Frontal cortex (tissue), 2 donors: Measurements from ENCODE around the genes MFSD1, TRIM59, PPM1L and NMD3.

DNA sequence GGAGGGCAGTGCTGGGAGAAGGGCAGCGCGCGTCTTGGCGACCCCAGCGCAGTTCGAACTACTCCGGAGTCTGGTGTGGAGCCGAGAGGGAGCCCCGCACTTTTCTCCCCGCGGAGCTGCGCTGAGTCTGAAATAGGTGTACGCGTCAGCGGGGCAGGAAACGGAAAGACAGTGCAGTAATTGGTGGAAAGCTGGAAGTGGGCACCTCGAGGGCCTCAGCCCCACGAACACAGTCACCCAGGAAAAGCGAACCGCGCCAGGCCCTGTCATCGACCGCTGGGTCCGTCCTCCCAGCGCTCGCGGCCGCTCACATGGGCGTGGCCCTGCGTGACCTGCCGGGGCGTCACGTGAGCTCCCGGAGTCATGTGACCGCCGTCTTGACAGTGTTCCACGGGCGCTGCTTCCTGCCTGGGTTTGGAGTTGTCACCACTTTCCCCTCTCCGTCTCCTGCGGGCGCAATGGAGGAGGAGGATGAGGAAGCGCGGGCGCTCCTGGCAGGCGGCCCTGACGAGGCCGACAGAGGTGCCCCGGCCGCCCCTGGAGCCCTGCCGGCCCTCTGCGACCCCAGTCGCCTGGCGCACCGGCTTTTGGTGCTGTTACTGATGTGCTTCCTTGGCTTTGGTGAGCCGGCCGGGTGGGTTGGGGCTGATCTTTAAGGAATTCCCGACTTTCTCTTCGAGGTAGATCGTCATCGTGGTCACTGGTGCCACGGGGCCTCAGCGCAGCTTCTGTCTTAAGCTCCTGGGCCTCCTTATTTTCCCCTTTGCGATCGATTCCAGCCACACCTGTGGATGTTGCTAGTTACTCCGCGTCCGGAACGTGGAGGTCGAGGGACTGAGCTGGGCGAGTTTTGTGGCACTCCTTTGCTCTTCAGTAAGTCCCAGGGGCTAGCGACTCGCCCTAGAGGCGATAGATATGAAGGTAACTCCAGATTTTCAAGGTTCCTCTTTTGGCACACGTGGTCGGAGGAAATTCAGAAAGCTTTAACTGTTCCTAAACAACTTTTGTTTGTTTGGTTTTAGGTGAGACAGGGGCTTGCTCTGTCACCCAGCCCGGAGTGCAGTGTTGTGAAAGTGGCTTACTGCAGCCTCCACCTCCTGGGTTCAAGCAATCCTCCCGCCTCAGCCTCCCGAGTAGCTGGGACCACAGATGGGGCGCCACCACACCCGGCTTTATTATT is at the start of gene MFSD1:
TSS of gene MFSD1 (plus strand) at position 360 of the 1,180 bp plus-strand sequence.
- RAMPAGE, long total RNA, result no peak

DNA sequence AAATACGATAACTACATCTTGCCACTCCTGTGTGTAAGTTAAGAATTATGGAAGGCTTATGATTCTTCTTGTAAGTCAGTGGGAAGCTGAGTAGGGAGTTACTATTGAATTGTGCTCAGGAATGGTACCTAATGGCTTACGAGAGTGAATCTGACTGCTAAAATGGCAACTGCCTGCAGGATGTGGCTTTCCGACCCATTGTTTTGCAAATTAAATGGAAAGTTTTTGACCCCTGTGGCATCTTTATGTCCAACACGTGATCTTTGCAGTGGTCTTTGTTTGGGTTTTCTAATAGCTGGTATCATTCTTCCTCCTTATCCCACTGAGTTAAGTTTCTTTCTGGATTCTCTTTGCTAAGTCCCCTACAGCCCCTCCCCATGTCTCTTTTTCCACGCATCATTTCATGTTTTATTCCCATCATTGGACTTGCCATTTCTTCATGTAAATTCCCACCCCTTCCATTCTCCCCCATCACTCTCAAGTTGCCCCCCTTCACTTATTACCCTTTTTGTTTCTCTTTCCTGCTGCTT is 287.2 kb downstream of the IQCJ-SCHIP1 start:
- RAMPAGE, long total RNA, result no peak

DNA sequence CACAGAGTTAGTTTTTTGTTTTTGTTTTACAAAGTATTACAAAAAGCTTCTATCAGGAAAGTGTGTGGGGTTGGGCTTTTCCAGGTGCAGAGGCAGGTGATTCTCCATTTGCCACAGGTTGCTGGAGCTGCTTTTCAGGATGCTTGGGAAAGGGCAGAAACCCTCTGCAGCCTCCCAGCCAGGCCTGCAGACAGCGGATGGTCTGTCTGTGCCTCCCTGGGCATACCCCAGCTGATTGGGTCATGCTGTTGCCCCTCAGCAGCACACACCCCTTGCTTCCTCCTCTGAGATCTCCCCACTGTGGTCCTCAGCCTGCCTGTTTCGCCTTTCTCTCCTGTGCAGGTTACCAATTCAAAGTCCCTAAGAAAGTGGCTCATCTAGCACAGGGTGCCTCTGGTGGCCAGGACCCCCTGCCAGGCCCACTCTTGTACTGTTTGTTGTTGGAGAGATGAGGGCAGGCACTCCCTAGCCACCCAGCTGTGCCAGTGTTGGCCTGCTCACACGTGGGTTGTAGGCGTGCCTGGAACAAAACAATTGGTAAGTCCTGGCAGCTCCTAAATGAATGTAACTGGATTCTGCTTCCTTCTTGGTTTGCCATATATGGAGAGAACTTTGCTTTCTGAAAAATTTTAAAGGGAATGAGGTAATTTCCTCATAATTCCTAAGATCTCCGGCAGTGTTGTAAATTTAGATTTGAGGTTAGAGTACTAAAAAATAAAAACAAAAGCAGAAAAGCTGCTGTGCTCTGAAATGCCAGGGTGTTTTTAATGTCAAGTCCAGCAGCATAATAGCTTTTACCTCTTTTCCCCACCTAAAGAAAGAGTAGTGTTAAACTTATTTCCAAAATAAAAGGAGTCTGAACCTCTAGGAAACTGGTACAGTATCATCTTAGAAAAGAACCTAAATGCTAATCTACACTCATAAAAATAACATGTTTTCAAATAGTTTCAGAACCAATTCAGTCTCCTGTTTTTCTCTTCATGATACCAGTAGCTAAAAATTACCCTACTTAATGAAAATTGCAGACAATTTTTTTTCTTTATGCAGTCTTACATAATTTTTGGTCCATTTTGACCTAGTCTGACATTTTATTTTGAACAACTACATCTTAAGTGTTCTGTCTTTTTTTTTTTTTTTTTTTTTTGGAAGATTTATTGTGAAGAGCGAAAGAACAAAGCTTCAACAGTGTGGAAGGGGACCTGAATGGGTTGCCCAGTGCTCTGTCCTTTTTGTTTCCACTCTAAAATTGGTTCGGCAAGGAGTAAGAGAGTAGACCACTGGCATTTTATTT is 449.6 kb upstream of the C3orf80 start:
- RAMPAGE, long total RNA, result no peak

DNA sequence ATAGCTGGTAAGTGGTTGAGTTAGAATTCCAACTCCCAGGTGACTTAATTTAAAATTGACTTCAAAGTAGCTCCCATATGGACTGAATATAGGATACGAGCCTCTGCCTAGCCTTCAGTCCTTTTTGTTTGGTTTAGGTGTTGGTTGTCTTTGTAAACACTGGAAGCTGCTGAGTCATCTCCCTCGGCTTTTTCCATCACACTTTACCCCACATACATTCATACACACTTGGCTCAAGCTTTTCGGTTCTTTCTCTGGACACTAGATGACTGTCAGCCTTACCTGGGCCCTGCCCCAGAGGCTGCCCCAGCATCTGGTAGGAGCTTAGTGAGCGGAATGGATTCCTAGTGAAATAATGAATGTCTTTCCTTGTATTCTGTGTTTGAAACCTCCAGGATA is 438.1 kb upstream of the C3orf80 start:
- RAMPAGE, long total RNA, result no peak

GRCh38 chr3:159788187-159788681 is 437.0 kb upstream of the C3orf80 start:
- RAMPAGE, long total RNA, result no peak

DNA sequence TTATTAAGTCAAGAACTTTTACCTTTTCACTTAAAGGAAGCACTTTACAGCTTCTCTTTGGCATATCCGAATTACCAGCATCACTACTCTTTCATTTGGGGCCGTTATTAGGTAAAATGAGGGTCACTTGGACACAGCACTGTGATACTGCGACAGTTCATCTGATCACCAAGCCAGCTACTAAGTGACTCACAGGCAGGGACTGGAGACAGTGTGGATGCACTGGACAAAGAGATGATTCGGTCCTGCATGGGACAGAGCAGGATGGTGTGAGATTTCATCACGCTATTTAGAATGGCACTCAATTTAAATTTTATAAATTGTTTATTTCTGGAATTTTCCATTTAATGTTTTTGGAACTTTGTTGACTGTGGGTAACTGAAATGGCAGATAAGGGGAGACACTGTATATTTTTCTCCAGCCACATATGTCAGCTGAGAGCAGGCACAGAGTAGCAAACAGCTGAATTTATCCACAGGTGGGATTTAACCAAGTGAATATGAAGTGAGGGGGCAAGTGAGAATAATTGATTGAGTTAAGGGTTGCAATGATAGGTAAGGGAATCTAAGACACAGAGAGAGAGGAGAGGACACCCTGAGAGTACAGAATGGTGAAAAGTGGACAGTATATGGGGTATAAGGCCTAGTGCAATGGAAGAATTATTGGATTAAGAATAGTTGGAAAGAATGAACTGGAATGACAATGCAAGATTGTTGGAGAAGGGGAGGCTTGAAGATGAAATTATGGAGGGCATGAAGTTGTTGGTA is 403.3 kb upstream of the C3orf80 start:
- RAMPAGE, long total RNA, result no peak

DNA sequence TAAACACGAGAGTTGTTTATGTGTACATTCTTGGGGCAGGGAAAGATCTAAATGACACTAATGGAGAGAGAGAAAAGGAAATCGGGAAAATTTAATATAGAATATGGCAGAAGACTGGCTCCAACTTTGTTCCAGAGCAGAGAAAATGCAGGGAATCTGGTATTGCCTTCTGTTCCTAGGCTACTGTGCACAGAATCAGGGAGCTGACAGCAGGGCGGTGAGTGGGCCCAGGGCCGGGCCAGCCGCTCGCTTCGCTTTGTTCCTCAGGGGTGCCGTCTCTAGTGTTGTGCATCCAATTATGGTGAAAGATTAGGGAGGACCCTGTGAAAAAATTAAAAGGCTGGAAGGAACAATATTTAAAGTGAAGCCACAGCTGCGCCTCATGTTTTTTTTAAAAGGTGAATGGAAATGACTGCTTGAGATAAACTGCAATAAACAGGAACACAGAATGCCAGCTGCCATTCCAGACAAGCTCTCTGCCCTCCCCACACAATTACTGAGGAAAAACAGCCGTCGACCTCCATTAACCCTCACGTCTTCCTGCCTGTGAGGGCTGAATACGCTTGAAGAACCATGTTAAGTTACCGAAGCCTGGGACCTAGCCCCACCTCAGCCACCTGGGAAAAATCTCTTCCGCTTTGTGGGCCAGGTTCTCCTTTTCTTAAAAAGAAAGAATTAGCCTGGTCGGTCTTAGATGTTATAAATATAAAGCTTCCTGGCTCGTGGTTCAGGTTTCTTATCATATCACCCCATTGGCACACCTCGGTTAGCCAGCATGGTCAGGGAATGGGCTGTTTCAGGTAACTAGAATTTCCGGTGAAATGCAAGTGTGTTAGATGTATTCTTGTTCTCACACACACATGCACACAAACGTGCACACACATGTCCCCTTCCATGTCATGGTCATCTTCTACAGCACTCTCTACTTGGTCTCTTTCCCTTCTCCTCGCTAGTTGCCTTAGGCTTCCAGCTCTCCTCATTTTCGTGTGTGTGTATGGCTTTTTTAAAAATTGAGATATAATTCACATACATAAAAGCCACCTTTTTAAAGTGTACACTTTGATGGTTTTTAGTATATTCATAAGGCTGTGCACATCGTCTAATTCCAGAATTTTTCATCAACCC is 368.4 kb upstream of the C3orf80 start:
- RAMPAGE, long total RNA, result no peak

GRCh38 chr3:160402511-160403413 is 3.3 kb downstream of the SMC4 start:
- RAMPAGE, long total RNA, result no peak

DNA sequence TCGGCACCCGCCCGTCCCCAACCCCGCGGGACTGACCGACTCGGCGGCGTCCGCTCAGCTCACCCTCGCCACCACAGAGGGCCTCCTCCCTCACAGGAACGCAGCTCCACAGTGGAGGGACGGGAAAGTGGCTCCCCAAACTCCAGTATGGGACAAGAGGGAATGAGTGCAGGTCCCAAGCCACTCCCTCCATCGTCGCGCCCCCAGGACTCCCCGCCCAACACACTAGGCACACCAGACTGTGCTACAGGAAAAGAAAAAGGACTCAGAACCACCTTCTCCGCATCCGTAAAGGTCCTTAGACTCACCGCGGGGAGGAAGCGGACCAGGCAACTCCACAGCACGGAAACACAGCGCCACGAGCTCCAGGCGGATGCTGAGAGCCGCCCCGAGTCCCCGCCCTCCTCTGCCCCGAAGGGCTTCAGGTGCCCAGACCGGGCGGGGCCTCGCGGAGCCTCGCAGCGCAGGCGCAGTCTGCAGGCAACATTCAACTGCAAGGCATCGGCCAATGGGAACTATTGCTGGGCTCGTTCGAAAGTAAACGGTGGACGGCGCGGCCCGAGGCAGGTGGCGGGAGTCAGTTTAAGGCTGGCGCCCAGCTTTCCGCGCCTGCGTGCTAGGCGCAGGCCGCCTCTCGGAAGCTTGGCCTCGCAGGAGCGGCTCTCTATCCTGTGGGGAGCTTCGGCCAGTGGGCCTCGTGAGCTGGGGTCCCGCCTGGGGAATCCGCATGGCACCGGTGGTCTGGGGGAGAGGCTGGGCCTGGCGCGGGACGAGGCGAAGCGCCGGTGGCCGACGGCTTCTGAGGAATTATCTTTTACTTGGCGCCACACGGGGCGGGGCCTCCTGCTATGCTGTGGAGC is at the start of gene TRIM59:
TSS of gene TRIM59 (minus strand) at position 378 of the 860 bp plus-strand sequence.
- RAMPAGE, long total RNA, result no peak

- RAMPAGE, long total RNA, result no peak
These were observed 10.3 kb upstream of the TRIM59 start for GRCh38 chr3:160459870-160460275.

DNA sequence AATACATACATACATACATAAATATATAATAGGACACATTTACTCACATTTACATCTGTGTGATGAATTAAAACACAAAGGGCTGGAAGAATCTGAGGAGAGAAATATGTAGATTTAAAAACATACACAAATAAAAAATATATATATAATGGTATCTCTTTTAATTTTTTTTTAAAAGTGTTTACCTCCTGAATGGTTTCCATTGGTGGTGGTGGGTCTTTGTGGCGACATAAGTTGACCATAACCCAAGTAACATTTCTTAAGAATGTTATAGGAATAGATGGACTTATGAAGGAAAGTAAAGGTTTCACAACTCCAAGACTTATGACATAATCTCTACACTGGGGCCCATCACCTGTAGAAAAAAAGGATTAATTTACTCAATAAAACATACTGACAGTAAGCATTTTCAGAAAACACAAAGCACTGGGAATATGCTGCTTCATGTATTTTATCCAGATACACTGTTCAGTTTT is 39.6 kb downstream of the KPNA4 start:
- RAMPAGE, long total RNA, result no peak

GRCh38 chr3:160565625-160566558 is 521 bp upstream of the KPNA4 start:
- RAMPAGE, long total RNA, result no peak

GRCh38 chr3:160755742-160756614 is at the start of gene PPM1L:
PPM1L (plus strand) TSS chr3:160756231.
- RAMPAGE, long total RNA, result no peak

DNA sequence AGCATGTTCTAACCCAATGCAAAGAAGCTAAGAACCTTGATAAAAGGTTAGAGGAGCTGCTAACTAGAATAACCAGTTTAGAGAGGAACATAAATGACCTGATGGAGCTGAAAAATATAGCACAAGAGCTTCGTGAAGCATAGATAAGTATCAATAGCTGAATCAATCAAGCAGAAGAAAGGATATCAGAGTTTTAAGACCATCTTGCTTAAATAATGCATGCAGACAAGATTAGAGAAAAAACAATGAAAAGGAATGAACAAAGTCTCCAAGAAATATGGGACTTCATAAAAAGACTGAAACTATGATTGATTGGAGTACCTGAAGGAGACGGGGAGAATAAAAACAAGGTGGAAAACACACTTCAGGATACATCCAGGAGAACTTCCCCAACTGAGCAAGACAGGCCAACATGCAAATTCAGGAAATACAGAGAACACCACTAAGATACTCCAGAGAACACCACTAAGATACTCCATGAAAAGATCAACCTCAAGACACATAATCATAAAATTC is 130.9 kb downstream of the PPM1L start:
- RAMPAGE, long total RNA, result no peak

GRCh38 chr3:161220913-161221814 is at the start of gene NMD3:
NMD3 (plus strand) TSS chr3:161221311.
- RAMPAGE, long total RNA, result no peak

DNA sequence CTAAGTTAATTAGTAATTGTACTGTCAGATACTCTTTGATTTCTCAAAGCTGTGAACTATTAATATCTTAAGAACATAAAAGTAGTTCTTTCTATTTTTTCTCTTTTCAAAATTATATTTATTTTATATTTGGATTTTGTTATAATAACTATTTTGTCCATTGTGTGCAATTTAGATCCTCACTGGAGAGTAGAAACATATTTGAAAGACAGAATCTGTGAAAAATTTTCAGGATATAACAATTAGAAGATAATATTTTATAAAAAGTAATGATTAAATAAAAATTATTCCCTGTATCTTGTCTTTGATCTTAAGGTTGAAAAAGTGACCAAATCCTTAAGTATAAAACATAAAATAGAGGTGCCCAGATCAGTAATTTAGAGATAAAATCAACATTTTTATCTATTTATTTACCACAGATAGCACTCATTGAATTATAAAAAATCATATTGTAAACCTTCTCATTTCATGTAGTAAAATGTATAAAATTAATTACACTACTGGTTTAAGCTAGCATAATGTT is 418 bp upstream of the SI start:
- RAMPAGE, long total RNA, result no peak

DNA sequence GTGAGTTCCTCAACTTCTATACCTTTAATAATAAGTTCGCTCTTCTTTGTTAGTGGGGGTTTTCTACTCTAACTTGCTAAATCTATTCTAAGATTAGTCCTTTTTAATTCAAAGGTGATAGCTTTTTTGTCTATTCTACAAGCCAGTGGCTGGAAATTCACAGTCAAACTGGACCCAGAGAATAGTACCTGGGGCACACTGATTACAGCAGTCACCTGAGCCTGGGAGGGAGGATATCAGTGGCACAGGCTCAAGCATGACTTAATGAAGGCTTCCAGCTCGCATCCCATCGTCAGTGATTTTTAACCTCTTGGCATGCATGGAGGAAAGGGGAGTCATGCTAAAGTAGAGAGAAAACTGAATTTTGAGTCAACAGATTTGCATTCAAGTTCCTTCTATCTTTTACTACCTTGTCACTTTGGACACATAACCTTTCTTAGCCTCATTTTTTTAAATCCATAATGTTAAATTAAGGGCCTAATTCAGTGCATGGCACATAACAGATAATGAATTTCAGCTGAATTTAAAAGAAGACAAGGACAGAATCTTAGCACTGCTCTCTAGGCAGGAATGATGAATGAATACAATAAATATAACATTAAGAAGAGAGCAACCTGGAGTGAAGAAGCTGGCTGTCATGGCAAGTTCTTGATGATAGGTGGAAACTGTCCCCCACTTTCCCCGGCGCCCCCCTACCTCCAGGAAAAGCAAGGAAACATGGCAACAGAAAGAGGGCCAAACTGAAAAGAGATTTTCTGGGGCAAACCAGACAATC is 24.7 kb downstream of the GOLIM4 start:
- RAMPAGE, long total RNA, result no peak

DNA sequence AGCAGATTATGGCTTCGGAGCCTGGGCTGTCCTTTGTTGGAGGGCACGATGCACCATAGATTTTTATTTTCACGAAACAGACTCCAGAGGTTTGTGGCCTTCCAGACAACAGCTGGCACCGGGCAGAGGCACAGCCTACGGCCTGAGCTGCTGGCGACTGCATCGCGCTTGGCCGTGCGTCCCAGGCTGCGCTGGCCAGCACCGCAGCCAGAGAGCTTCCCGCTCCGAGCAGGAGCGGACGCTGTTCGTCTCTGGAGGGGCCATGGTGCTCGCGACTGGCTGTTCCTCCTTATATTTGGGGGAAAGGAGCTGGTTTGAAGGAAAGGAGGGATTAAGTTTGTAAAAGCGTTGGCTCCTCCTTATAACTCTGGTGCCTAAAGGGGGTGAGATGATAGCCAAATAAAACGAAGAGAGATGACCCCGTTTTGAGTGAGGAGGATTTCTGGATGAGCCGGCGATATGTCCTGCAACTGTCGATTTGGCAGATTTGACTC is 153.0 kb upstream of the GOLIM4 start:
- RAMPAGE, long total RNA, result no peak

GRCh38 chr3:169117215-169117874 is 546.2 kb downstream of the MECOM start:
- RAMPAGE, long total RNA, result no peak

GRCh38 chr3:169241552-169241961 is 422.0 kb downstream of the MECOM start:
- RAMPAGE, long total RNA, result no peak